ENCODE results near the genes CCL2, SLFN14, TAF15 and DHRS11.

DNA sequence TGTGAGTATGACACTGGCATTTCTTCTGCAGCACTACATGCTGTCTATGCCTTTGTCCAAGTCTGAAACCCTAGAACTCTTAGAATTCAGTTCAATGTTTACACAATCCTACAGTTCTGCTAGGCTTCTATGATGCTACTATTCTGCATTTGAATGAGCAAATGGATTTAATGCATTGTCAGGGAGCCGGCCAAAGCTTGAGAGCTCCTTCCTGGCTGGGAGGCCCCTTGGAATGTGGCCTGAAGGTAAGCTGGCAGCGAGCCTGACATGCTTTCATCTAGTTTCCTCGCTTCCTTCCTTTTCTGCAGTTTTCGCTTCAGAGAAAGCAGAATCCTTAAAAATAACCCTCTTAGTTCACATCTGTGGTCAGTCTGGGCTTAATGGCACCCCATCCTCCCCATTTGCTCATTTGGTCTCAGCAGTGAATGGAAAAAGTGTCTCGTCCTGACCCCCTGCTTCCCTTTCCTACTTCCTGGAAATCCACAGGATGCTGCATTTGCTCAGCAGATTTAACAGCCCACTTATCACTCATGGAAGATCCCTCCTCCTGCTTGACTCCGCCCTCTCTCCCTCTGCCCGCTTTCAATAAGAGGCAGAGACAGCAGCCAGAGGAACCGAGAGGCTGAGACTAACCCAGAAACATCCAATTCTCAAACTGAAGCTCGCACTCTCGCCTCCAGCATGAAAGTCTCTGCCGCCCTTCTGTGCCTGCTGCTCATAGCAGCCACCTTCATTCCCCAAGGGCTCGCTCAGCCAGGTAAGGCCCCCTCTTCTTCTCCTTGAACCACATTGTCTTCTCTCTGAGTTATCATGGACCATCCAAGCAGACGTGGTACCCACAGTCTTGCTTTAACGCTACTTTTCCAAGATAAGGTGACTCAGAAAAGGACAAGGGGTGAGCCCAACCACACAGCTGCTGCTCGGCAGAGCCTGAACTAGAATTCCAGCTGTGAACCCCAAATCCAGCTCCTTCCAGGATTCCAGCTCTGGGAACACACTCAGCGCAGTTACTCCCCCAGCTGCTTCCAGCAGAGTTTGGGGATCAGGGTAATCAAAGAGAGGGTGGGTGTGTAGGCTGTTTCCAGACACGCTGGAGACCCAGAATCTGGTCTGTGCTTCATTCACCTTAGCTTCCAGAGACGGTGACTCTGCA, at the start of gene CCL2:
CCL2 (plus strand) TSS at position 617 of the 1,153 bp plus-strand sequence.
- PRO-cap: unidirectional peak, plus-strand start at position 617 of the sequence

DNA sequence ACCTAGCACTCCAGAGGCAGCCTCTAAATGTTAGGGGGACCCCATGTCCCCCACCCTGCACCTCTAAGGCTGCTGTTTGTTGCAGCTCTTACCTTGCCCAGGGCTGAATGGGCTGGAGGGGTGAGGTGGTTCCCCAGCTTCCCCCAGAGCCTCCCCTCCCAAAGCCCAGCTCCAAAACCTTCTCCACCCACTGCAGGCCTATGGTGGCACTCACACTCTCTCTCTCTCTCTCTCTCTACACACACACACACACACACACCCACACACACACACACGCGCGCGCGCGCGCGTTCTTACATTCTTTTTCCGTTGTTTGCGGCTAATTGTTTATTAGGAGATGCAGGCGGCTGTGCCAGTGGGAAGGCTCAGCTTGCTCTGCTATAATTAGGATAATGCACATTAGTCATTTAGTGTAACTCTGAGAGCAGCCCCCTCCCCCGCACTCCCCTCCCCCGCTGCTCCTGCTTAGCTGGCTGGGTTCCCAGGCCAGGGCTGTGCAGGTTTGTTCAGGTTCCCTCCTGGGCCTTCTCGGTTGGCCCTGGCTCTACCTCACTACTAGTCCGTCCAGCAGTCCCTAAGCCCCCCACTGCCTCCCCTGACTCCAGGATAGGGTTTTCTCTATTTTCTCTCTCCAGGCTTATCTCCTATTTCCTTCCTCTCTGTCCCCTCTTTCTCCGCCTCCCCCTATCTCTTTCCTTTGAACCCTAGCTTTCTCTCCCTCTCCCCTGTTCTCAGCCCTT, 33.7 kb downstream of the TMEM132E start:
- PRO-cap: no peak

GRCh38 chr17:34981076-34981435, 744 bp downstream of the LIG3 start:
- PRO-cap: bidirectional peak, plus-strand start at chr17:34981149, minus-strand start at chr17:34981174

DNA sequence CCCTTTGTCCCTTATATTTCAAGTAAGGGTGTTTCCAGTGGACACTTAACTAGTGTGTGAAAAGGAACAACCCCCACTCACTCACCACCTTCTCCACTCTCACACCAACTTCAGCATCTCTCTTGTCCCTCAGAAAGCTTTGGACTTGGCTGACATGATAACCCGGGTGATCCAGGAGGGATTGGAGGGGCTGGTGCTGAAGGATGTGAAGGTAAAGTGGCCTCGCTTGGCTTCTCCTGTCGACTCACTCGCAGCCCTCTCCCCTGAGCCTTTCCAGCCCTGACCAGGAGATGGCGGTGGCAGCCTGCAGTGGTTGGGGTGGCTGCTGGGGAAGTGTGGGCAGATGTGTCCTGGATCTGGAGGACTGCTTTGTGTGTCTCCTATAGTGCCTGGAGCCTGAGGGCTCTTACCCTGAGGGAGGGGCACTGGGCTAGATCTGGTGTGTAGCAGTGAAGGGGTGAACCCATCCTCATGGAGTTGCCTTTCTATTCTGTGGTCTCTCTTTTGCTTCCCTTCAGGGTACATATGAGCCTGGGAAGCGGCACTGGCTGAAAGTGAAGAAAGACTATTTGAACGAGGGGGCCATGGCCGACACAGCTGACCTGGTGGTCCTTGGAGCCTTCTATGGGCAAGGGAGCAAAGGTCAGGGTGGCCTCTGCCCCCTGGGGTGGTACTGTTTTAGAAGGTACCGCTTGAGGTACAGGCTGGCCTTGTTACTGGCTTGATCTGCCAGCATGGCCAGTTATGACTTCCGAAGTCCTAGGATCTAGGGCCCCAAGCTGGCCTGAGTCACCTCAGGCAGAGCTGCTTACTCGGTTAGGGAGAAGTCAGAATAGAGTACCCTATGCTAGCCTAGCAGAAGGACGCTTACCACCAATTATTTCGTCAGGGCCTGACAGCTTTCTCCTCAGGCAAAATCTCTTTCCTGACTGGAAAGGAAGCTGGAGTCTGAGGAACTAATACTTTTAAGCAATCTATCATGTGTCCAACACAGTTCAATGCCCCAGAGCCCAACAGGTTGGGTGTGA, 18.1 kb downstream of the LIG3 start:
- PRO-cap: no peak

DNA sequence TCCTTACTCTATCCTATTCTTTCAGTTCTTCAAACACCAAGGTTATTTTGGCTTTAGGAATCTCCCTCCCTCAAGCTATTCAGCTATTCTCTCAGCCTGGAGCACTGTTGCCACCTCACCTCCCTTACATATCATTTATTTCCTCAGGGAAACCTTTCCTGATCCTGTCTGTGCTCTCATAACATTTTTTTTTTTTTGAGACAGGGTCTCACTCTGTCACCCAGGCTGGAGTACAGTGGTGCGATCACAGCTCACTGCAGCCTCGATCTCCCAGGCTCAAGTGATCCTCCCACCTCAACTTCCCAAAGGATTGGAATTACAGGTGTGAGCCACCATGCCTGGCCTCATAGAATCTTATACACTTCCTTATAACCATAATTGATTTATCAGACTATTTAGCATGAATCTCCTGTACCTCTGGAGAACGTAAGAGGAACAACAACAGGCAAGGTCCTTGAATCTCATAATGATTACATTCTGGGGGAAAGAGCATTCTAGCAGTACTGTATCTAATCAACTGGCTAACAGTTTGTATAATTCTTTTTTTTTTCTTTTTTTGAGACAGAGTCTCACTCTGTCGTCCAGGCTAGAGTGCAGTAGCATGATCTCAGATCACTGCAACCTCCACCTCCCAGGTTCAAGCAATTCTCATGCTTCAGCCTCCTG, 18.7 kb downstream of the RFFL start:
- PRO-cap: no peak

GRCh38 chr17:35084988-35085373, 21.5 kb upstream of the RFFL start:
- PRO-cap: no peak

GRCh38 chr17:35088938-35089607, 25.6 kb upstream of the RFFL start:
- PRO-cap: bidirectional peak, plus-strand start at chr17:35088995, minus-strand start at chr17:35088864; bidirectional peak, plus-strand start at chr17:35089468, minus-strand start at chr17:35089134

- PRO-cap: no peak
Observed at GRCh38 chr17:35130014-35131202, 9.0 kb downstream of the FNDC8 start.

DNA sequence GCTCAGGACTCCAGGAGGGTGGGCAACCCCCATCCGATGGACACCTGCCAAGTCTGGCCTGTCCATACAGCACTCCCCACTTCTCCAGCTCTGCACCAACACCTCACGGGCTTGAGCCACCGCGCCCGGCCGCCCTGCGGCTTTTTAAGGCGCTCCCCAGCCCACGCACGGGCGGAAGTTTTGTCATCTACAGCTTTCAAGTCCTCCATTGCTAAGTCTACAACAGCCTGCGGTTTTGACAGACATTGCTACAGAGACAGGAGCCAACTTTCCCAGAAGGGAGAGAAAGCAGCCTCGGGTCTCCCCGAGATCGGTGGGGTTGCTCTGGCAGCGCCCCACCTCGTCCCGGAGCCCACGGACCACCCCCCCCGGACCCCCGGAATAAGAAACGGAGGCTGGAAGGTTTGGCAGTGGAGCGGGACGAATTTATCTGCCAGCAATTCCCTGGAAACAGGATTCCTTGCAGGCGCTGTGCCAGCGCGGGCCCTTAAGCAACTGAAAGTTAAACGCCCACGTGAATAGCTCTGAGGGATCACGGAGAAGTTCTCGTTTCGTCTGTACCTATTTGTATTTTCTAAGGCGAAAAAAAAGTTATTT, 38.6 kb upstream of the SLFN13 start:
- PRO-cap: no peak

DNA sequence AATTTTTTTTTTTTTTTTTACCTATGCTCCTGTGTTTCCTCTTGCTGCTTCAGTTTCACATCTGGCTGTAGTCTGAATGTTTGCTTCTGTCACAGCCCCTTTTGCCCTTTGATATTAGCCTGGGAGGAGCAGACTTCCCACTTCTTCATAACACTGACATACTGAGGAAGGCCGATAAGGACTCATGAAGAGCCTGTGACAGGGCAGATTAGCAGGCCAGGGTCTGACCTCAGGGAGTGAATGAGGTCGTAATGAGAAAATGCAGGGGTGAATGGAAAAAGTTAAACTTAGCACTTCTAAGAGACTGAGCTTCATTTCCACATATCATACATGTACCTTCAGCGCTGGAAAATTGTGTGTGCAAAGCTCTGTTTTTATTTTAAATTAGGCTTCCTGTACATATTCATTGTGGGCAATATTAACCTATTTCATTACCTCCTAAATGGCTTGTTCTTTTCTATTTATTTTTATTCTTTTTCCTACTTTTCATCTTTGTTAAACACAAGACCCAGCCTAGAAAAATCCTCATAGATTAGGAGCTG, at the start of gene SLFN14:
SLFN14 (minus strand) TSS at position 74 of the 542 bp plus-strand sequence.
- PRO-cap: no peak

- PRO-cap: no peak
Observed at GRCh38 chr17:35588512-35589148, 1.5 kb downstream of the AP2B1 start.

DNA sequence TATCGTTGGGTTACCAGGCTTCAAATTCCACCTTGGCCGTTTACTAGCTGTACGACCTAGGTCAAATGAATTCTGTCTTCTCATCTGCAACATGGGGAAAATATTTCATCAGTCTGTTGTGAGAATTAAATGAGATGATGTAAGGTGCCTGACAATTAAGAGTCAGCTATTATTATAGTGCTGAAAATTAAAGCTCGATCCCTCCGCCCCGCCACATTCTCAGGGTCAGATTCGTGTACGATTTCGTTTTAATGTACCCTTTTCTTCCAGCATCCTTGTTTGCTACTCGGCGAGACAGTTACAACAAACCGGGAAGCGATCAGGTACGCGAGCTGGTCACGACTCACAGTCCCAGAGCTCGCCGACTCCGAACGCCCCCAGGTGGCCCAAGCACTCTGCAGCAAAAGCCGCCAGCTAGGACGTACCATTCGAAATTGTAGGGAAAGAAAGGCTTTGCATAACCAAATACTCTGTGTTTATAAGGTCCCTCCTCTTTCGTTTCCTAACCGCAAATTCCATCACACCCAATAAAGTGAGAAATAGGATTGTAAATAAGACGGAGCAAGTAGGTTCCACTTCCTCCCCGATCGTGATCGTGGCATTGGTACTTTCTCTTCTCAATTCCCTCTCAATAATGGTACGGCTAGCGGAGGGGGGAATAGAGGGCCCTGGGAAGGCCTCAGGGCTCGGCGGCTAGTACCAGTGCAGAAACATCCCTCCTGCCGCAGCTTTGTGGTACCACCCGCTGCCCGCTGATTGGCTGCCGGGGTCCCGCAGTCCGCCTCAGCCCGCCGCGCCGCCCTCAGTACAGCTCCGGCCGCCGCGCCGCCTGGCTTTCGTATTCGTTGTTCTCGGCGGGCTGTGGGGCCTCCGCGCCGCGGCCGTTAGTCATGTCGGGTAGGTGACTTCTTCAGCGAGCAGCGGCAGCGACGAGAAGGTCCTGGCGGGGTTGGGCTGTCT, at the start of gene TAF15:
TAF15 (plus strand) TSS at position 805 of the 960 bp plus-strand sequence.
- PRO-cap: unidirectional peak, minus-strand start at position 373 of the sequence; bidirectional peak, plus-strand start at position 805 of the sequence, minus-strand start at position 591 of the sequence

GRCh38 chr17:36074379-36074841, 10.3 kb downstream of the CCL18 start:
- PRO-cap: no peak

- PRO-cap: no peak
Observed at GRCh38 chr17:36183395-36184005, 7.1 kb upstream of the TBC1D3B start.

- PRO-cap: no peak
Observed at GRCh38 chr17:36520626-36521002, 14.1 kb downstream of the MYO19 start.

- PRO-cap: bidirectional peak, plus-strand start at chr17:36535505, minus-strand start at chr17:36535455
Observed at GRCh38 chr17:36535315-36535987, 664 bp downstream of the PIGW start.

- PRO-cap: no peak
Observed at GRCh38 chr17:36550504-36551307, 6.0 kb downstream of the GGNBP2 start.

GRCh38 chr17:36591277-36592356, at the start of gene DHRS11:
Gene DHRS11 (plus strand): TSS chr17:36591879.
- PRO-cap: bidirectional peak, plus-strand start at chr17:36591879, minus-strand start at chr17:36591730

- PRO-cap: no peak
Observed at GRCh38 chr17:36690583-36690799, 89.1 kb downstream of the MRM1 start.

DNA sequence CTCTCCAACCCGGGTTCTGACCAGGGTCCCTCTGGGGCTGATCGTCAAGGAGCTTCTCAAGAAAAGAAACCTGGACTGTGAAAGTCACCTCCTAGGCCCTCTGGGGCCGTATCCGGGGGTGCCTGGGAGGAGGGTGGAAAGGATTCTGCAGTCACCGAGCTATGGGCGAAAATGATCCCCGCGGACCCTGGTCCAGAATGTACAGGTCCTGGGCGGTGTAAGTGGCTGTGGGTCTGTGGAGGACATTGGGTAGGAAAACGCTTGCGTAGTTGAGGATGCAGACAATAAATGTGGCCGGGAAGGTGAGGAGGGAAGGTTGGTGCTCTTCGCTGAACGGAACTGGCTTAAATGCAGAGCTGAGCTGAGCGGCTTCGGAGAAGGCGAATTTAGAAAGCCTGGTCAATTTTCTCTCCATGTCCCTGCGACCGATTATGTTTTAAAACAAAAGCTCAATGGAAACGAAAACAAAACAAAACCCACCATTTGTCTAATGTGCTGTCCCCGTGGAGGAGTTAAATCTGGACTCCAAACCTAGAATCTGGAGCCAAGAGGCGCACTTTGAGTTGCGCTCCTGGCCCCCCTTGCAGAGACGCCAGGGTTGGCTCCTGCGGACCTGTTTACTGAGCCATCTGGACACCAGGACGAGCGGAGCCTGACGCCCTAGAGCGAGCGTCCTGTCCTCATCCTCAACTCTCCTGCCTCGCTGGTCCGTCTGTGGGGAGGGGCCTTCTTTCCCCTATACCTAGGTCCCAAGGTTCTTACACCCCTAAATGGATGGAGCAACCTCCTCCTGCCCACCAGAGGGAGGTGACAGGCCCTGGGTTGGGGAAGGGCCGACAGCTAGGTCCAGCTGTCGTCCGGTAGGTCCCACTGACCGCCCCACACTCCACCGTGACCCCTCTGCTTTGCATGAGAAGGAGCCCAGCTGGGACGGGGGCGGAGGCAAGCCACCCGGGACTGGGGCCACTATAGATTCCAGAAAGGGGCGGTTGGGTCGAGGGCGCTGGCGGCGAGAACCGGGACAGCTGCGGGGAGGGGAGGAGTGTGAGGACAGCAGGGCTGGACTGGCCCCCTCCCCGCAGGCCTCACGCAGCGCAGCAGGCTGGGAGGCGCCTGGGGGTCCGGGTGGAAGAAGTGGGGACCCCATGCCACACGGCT, 3.3 kb upstream of the LHX1 start:
- PRO-cap: no peak